Bronchial lymph node (tissue), 1 donor: ENCODE measurements around the genes GJB5, GJB4 and AGO4.

GRCh38 chr1:33332065-33333221 lies 11.5 kb upstream of the A3GALT2 start:
- PRO-cap, result unidirectional peak, plus-strand start at chr1:33333117

- PRO-cap, result no peak
These were observed at the start of gene GJB5 for GRCh38 chr1:34754451-34755781. TSS of gene GJB5 (plus strand) at chr1:34755047.

GRCh38 chr1:34759367-34759859 lies at the start of gene GJB4:
TSS of gene GJB4 (plus strand) at chr1:34759740.
- PRO-cap, result no peak

DNA sequence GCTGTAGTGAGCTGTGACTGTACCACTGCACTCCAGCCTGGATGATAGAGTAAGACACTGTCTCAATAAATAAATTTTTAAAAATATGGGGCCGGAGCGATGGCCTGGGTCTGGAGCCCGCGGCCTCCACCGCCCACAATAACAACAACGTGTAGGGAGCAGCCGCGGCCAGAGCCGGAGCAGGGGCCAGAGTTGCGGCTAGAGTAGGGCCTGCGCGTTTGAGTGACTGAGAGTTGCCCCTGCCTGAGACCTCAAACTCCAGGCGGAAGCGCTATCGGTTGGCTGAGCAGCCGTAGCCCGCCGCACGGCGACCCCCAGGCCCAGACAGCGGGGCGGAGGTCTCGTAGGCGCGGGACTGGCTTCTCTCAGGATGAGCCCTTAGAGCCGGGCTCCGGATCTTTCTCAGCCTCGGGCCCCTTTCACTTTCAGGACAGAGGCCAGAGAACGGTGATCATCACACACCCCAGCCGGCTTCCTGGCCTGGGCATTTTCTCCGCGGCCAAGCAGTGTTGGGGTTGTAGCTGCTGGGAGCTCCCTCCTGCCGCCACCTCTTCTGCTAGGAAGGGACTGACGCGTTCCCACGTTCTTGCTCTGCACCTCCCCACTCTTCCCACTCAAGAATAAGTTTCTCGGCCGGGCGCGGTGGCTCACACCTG lies 41.6 kb downstream of the ZMYM1 start:
- PRO-cap, result no peak

GRCh38 chr1:35179411-35180247 lies 13.3 kb downstream of the SFPQ start:
- PRO-cap, result no peak

GRCh38 chr1:35190434-35190677 lies 2.6 kb downstream of the SFPQ start:
- PRO-cap, result no peak

- PRO-cap, result no peak
These were observed at the start of gene AGO4 for GRCh38 chr1:35807853-35808257. TSS of gene AGO4 (plus strand) at chr1:35808016.

DNA sequence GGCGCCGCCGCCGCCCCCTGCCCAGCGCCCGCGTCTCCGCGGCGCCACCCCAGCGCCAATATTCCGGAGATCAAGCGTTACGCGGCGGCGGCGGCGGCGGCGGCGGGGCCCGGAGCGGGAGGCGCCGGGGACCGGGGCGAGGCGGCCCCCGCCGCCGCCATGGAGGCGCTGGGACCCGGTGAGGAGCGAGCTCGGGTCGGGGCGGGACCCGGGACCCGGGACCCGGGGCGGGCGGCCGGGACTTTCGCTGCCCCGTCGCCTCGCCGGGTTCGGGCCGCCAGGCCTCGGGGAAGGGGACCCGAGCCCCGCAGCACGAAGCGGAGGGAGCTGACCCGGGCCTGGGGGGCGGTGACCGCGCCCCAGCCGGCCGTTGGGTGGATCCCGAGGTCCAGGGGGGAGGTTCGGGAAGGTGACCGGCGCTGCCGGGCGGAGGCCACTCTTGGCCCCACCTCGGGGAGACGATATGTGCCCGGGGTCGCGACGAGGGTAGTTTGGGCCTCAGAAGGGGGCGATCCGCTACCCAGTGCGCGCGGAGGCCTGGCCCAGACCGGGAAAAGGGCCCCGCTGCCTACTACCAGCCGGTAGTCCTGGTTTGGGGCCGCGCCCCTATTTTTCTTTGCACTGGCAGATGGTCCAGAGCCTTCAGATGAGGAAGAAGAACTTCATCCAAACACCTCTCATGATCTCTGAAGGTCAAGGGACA lies 593 bp downstream of the AGO4 start:
- PRO-cap, result no peak

DNA sequence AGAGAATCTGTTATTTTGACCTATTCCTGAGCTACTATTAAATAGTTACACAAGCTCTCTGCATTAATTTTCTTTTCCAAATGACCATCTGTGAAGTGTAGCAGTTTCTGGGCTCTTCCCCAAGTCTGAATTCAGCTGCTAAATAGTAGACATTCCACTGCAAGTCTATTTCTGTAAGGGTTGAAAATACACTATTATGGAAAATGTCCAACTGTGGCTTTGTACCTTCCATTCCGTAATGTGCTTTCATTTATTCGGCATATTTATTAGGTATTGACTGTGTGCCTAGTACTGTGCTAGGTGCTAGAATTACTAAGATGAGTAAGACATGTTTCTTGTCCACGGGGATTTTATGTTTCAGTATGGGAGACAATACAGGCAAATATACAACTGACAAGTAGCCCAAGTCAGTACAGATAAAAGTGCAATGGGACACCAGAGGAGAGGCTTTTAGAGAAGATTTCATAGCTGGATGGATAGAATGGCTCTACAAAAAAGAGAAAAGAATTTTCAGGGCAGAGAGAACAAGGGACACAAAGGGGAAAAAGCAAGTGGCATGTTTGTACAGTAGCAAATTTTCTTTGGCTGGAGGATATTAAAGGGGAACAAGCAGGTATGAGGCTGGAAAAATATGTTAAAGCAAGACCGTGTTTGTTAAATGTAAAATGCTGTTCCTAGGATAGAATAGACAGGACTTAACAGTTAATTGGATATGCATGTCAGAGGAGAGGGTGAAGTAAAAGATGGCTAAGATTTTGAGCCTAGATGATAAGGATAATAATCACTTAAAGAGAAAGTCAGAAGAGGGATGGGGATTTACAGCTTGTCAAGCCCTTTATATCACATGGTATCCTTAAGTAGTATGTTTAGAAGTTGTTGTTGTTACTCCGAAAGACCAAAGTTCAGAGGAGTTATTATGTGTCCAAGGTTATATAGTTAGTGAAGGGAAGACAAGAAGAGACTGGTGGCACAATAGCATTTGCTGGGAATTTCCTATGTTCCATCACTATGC lies 31.2 kb upstream of the AGO1 start:
- PRO-cap, result no peak

- PRO-cap, result unidirectional peak, minus-strand start at chr1:36089669; unidirectional peak, minus-strand start at chr1:36089747
These were observed 961 bp downstream of the ADPRS start for GRCh38 chr1:36089553-36090152.

- PRO-cap, result no peak
These were observed 14.5 kb downstream of the MAP7D1 start for GRCh38 chr1:36170279-36170968.

- PRO-cap, result bidirectional peak, plus-strand start at chr1:36307121, minus-strand start at chr1:36306980
These were observed 612 bp downstream of the SH3D21 start for GRCh38 chr1:36306472-36307487.

- PRO-cap, result no peak
These were observed 6.3 kb upstream of the EVA1B start for GRCh38 chr1:36329413-36330421.

DNA sequence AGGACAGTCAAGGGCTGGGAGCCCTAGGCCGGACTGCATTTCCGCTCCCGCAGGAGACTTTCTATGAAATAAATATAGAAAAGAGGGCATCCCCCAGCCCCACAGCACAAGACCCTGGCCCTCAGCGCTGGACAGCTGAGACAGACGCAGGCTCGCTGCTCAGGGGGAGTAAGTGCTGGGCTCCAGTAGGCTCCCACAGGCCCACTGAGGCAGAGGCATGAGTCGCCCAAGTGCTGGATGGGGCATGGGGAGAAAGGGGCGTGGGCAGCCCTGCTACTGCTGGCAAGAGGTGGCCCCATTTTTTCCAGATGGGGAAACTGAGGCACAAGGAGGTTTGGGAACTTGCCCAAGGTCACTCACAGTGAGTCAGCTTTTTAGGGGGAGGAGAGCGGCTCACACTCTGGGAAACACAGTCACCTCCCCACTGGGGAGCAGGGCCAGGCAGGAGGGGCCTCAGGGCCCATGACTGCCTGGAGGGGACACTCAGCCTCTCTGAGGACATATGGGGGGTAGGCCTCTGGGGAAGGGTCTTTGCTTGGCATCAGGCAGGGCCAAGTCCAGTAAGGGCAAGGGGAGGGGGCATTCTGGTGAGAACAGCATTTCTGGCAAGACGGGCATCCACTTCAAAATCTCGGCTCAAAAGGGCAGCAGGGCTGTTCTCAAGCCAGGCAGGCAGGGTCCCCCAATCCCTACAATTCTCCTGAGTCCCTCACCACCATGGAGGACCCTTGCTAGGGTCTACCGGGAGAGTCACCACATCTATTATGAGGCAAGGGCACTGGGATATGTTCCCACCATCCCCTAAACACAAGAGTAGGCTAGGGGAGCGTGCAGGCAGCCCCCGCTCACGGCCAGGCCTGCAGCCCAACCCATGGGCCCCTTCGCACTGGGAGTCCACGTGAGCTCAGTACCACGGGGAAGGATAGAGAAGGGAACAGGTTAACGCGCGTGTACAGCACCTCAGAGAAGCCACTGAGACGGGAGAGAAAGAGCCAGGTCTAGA lies 16.8 kb upstream of the EVA1B start:
- PRO-cap, result no peak

- PRO-cap, result no peak
These were observed 30.9 kb downstream of the STK40 start for GRCh38 chr1:36354794-36355332.

DNA sequence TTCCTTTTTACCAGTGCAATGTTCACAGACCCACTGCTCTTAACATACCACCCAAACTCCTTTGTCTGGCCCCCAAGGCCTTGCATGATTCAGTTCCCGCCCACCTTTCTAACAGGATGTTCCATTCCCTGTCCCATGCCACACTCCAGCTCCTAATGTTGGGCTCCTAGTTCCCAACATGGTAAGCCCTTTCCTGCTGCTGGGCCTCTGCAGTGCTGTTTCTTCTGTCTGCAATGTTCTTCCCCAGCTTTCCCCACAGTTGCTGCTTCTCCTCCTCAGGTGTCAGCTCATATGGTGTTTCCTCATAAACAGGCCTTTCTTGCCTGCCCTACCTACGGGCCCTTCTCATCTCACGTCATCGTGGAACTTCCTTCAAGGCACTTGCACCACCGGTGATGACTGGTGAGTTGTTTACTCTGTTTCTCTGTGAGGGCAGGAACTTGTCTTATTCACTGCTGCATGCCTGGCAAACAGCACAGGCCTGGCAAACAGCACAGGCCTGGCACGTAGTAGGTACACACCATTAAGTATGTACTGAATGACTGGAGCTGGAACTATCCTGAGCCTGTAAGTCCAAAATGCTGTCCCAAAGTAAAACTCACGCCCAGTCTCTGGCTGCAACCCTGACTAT lies 25.9 kb downstream of the STK40 start:
- PRO-cap, result no peak

GRCh38 chr1:36369503-36369838 lies 16.3 kb downstream of the STK40 start:
- PRO-cap, result no peak

- PRO-cap, result no peak
These were observed 3.9 kb upstream of the OSCP1 start for GRCh38 chr1:36453982-36454782.

DNA sequence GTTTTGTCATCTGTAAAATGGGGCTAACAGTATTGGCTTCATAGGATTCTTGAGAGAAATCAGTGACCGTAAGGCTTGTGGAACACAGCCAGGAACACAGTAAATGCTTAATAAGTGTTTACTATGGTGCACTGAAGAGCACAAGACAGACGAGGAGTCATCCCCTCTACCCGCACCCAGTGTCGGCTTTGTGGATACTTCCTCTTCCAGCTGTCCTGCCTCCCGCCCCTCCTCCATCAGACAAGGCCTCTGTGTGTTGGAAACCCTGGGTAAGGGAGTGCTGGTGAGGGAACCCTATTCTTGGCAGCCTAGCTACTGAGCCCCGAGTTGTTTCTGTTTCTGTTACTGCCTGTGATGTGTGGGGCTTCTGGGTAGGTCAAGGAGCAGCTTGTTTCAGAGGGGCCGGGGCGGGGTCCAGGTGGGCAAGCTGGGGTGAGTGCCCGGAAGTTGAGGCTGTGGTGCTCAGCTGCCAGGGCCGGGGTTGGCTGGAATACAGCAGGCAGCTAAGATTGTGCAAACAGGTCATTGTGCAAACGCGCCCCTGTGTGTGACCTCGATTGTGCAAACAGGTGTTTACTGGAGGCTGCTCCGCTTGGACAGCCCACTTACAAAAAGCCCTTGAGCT lies 4.0 kb upstream of the CSF3R start:
- PRO-cap, result bidirectional peak, plus-strand start at position 276 of the sequence, minus-strand start at position 184 of the sequence

DNA sequence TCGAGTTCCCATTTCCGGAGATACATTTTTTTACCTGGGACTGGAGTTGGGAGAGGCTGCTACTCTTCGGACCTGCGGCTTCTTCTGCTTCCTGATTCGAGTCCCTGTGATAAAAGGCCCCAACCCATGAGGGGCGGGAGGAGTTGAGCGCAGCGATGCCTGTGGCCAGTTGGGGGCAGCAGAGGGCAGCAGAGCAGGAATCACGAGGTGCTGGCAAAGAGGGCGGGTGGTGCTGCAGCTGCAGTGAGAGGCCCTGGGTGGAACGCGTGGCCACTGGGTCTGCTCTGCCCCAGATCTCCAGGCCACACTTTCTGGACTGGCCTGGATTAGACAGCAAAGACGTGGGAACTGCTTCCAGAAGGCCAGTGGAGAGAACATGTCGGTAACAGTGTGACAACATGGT lies 221.0 kb upstream of the CSF3R start:
- PRO-cap, result no peak